Prostate gland (tissue), 2 donors: ENCODE results near the gene SEMA5A.

DNA sequence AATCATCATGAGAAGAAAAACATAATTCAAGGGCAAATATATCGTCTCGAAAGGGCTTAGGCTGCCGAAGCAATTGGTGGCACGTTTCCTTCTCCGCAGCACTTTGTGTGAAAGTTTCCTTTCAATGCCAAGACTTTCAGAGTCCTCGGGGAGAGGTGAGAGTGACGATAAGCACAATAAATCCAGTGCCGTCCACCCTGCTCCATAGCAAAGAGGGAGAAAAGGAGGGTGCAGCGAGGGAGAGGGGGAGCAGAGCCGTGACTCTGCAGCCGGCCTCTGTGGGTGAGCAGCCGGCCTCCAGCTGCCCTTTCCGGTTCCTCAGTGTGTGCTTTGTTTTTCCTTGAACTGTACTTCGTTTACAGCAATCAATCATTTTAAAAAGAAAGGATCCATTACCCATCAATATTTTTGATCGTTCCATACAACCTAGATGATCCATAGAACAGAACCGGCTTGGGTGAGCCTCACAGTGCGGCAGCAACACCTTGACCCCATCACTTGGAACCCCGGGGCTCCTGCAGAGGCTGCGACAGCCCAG is 246.9 kb upstream of the IRX4 start:
- PRO-cap = no peak
- RAMPAGE, long total RNA, 2 experiments = no peak in any of the 2 experiments

DNA sequence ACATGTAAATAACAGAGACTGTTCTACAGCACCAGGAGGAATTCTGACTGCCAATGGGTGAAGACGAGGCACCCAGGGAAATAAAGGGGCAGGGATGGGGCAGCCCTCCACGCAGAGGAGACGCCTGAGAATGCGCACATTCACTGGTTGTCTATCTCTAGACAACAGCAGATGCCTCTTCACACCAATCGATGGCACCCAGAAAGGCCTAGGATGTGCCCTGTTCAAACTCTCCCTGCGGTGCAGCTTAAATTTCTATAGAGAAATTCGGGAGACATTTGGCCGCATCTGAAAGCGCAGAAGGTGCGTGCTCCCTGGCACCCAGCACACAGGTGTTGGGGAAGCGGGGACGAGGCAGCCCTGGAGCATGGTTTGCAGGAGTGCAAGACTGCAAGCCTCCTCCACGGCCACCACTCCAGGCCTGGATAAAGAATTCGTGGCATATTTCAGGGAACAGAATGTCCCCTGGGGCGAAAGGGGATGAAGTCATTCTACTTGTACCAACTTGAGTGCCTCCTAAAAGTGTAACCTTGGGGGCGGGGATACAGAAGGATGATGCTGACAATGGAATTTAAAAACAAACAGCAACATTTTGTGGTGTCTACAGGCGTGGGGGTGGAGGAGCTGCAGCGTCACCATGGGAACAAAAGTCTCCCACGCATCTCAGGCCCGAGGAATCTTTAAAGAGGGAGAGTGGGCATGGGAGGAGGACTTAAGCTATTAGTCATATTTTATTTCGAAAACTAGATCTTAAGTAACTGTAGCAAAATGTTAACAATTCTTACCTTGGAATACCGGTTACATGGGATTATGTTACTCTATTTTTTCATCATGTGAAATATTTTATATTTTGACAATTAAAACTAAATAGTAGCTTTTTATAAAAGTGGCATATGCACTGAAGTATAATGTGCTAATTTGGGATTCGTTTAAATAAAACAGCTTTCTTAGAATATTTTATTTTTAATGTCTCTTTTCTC is 6.4 kb upstream of the IRX2 start:
- PRO-cap = no peak
- RAMPAGE, long total RNA, 2 experiments = no peak in any of the 2 experiments

DNA sequence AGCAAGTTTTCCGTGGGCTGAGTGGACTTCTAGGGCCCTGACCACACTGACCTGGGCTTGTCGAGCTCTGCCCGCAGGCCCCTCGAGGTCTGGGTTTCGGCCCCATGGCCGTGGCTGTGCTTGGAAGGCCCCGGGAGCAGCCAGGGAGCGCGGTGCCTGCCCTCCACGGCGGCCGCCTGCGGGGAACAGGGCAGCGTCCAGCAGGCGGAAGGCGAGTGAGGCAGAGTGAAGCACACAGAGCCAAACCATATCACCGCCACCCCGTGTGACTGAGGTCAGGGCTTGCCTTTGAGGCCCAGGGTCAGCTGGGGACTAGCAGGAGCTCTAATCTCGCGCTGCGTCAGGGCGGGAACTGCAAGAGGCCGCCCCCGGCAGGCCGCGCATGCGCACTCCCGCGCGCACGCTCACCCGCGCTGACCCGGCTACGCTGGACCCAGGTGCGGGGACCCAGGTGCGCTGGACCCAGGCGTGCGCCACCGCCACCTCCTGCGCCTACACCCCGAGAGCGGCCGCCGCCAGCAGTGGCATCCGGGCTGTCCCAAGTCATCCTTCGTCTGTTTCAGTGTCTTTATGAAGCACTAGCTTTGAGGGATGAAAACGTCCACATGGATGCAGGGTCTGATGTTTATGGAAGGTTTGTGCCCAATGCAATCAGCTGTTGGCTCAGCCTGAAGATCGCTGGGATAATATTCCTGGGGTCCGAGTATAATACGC is 59.8 kb upstream of the IRX1 start:
- PRO-cap = no peak
- RAMPAGE, long total RNA, 2 experiments = no peak in any of the 2 experiments

GRCh38 chr5:3606241-3606778 is 10.7 kb downstream of the IRX1 start:
- PRO-cap = no peak
- RAMPAGE, long total RNA, 2 experiments = no peak in any of the 2 experiments

DNA sequence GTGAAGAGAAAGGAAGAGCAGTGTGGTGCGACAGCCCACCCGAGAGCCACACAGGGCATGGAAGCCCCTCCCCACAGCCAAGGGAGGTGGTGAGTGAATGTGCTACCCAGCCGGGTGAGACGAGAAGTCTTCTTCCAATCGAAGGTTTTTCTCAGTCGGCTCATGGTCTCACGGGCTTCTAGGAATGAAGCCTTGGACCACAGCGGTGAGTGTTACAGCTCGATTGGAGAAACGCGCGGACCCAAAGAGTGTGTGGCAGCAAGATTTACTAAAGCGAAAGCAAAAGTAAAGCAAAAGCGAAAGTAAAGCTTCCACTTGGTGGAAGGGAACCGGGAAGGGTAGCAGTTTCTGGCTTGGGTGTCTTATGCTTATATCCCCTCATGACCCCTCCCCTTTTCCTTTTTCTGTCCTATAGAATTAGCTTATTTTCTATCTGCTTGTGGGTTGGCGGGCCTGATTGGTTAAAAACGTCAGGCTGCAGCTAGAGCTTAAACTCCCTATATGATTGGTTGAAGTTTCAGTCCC is 114.5 kb upstream of the ADAMTS16 start:
- PRO-cap = no peak
- RAMPAGE, long total RNA, 2 experiments = no peak in any of the 2 experiments

DNA sequence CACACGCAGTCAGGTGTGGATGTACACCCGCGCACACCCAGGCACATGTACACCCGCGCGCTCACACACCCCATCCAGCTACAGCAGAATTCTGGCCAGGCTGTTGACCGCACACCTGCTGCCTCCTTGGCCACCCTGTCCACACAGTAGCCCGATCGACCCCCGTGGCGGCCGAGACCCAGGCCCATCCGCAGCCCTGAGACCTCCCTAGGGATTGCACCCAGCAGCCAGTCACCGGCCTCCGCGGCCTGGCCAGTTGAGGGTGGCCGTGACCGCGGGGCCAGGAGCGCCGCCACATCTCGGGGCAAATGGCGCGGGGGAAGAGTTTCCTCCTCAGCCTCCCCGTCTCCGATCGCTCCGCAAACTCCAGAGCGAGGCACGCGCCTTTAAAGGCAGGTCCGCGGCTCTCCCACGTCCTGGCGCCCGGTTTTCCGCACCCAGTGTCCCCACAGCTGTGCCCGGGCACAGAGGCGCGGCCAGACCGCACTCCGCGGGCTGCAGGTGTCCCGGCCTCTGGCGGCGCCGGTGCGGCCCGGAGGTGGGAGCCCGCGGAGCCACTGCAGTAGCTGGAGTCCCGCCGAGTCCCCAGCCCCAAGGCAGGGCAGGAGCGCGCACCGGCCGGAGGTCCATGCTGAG is 671 bp upstream of the ADAMTS16 start:
- PRO-cap = no peak
- RAMPAGE, long total RNA, 2 experiments = no peak in any of the 2 experiments

- PRO-cap = no peak
- RAMPAGE, long total RNA, 2 experiments = no peak in any of the 2 experiments
Observed at GRCh38 chr5:5392911-5393201, 29.6 kb upstream of the ICE1 start.

DNA sequence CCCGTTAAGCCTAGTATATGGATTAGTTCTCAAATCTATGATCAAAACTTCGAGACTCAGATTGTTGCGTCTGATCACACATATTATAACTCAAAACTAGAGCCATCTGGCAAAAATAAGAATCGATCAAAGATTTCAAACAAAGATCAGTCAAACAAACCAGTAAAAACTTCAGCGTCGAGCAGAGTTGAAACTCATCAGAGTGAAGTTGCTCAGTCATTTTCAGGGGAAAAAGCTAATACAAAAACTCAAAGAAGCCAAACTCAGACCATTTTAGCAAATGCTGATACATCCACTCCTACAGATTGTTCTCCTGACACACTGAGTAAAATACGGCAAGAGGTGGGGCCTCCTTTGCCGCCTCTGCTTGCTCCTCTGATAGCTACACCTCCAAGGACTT is 41.4 kb downstream of the ICE1 start:
- PRO-cap = no peak
- RAMPAGE, long total RNA, 2 experiments = no peak in any of the 2 experiments

- PRO-cap = no peak
- RAMPAGE, long total RNA, 2 experiments = no peak in any of the 2 experiments
Observed at GRCh38 chr5:6485563-6485975, 36.9 kb downstream of the UBE2QL1 start.

GRCh38 chr5:6712831-6713122 is 455 bp upstream of the TENT4A start:
- PRO-cap = bidirectional peak, plus-strand start at chr5:6713073, minus-strand start at chr5:6712868
- RAMPAGE, long total RNA, 2 experiments = no peak in any of the 2 experiments

- PRO-cap = no peak
- RAMPAGE, long total RNA, 2 experiments = no peak in any of the 2 experiments
Observed at GRCh38 chr5:6736947-6737418, 23.8 kb downstream of the TENT4A start.

GRCh38 chr5:6757077-6757862 is 44.0 kb downstream of the TENT4A start:
- PRO-cap = no peak
- RAMPAGE, long total RNA, 2 experiments = no peak in any of the 2 experiments

- PRO-cap = unidirectional peak, plus-strand start at chr5:7395275
- RAMPAGE, long total RNA, 2 experiments = no peak in any of the 2 experiments
Observed at GRCh38 chr5:7394797-7395381, 1.0 kb upstream of the ADCY2 start.

- PRO-cap = no peak
- RAMPAGE, long total RNA, 2 experiments = no peak in any of the 2 experiments
Observed at GRCh38 chr5:8843543-8844238, 702.2 kb downstream of the SEMA5A start.

DNA sequence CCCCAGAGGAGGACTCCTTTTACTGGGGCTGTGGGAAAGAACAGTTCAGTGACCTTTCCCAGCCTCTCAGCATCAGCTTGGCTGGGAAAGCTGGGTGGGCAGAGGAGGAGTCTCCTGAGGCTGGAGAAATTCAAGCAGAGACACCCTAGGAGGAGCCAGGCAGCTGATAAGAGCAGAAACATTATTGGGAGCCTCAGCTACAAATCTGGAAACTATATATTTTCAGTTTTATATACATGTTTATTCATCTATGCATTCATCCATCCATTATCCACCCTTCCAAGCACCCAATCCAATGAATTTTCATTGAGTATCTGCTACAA is 485.4 kb downstream of the SEMA5A start:
- PRO-cap = no peak
- RAMPAGE, long total RNA, 2 experiments = no peak in any of the 2 experiments

- PRO-cap = no peak
- RAMPAGE, long total RNA, 2 experiments = no peak in any of the 2 experiments
Observed at GRCh38 chr5:9456391-9456911, 89.4 kb downstream of the SEMA5A start.

DNA sequence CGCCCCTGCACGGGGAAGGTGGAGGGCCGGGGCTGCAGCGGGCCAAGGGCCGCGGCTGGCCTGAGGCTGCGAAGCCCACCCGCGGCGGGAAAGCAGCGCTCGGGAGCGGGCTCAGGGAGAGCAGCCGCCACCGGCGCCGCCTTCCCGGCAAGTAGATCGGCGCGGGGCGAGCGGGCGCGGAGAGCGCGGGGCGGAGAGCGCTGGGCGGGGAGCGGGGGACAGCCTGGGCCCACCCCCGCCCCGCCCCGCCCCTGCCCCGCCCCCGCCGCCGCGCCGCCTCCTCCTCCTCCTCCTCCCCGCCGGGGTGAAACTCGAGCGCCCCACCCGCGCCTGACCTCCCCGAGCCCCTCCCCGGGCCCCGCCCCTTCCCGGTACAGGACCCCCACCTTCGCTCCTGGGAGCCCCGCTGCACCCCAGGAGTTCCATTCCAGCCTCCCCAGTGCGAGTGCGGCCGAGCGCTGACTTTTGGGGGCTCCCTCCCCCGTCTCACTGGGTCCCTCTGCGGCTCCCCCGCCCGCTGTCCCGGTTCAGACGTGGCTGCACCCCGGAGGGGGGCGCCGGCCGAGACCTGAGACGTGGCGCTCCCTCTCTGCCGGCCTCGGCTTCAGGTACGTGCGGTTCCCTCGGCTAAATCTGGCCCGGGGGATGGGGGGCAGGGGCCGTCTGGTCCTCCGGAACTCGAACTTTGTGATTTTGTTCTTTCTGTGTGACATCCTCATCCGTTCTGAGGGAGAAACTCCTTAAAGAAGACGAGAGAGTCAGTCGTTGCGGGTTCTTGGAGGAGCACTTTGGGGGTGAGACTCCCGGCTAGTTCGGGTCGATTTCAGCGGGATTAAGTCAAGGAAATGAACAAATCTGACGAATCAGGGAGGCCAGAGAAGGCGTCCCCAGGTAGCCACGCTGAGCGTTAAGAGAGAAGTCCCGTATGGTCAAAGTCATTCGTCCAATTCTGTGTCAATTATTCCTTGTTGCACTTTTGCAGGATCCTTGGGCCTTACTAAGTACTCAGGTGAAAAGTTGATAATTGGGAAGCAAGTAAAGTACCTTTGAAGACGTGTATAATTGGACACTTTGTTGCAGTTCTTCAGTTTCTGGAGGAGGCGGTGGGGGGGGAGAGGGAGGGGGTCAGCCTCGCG is at the start of gene SEMA5A:
Gene SEMA5A, minus strand, starts transcription at position 153 of the 1,136 bp plus-strand sequence.
- PRO-cap = bidirectional peak, plus-strand start at position 374 of the sequence, minus-strand start at position 153 of the sequence; unidirectional peak, plus-strand start at position 530 of the sequence
- RAMPAGE, long total RNA, 2 experiments = start-site peak on the plus strand in 2 of 2 experiments, centred at positions 390 to 392 of the sequence, 65 to 111 reads per replicate

DNA sequence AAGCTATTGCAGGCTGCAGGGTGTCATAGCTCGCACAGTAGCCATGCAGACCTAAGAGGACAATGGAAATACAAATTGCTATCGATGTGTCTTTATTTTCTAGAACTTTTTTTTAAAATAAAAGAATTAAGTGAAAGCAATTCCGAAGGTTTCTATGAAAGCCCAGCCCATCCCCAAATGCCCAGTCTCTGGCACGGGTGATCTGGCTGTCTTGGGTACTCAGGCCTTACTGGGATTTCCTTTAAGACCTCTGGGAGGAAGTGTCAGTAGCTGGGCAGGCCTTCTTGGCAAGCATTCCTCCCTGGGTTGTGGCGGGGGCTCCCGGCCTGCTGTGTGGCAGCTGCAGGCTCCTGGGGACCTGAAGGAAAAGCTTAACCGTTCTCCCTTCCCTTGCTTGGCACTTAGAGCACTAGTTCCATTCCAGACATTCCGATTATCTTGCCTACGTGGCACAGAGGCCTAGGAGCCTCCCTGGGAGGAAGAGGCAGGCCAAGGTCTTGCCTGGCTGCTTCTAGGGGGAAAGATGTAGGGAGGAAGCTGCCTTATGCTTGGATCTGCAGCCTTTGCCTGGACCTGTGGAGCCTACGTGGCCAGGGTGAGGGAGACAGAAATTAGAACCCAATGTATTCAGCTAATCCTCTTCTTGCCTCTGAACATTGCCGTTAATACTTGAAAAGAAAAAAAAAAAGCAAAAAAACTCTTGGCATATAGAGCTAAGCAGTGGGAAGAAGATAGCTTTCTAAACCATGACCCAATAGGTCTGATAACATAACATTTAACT is 1.7 kb upstream of the SEMA5A start:
- PRO-cap = unidirectional peak, minus-strand start at position 403 of the sequence
- RAMPAGE, long total RNA, 2 experiments = no peak in any of the 2 experiments

GRCh38 chr5:10016412-10016887 is 233.2 kb downstream of the ATPSCKMT start:
- PRO-cap = no peak
- RAMPAGE, long total RNA, 2 experiments = no peak in any of the 2 experiments

- PRO-cap = no peak
- RAMPAGE, long total RNA, 2 experiments = no peak in any of the 2 experiments
Observed at GRCh38 chr5:10250825-10251236, 751 bp downstream of the CCT5 start.